ENCODE measurements around the genes PLP2, GAGE12E, GSPT2, MAGED4B and SSX2.

DNA sequence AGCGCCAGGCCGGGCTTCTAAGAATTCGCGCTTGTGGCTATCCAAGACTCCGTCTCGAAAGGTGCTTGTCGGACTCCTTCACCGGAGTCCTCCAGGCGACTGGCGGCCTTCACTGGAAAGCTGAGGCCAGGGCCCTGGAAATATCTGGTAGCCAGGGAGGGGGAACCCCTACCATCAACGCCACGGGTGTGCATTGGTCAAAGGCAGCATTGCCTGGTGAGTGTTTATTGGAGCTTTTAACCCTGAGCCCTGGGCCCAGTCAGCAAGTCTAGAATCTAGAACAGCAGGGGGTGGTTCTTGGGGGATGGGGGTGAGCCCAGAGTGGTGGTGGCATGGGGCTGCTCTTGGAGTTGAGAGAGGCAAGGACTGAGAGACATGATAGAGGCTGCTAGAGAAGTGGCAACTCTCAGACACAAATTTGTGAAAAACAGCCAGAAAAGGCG, 629 bp upstream of the PIM2 start:
- PRO-cap, 2 experiments: no peak in any of the 2 experiments

- PRO-cap, 2 experiments: no peak in any of the 2 experiments
Measured at GRCh38 chrX:48937539-48938058, 18.8 kb upstream of the PIM2 start.

DNA sequence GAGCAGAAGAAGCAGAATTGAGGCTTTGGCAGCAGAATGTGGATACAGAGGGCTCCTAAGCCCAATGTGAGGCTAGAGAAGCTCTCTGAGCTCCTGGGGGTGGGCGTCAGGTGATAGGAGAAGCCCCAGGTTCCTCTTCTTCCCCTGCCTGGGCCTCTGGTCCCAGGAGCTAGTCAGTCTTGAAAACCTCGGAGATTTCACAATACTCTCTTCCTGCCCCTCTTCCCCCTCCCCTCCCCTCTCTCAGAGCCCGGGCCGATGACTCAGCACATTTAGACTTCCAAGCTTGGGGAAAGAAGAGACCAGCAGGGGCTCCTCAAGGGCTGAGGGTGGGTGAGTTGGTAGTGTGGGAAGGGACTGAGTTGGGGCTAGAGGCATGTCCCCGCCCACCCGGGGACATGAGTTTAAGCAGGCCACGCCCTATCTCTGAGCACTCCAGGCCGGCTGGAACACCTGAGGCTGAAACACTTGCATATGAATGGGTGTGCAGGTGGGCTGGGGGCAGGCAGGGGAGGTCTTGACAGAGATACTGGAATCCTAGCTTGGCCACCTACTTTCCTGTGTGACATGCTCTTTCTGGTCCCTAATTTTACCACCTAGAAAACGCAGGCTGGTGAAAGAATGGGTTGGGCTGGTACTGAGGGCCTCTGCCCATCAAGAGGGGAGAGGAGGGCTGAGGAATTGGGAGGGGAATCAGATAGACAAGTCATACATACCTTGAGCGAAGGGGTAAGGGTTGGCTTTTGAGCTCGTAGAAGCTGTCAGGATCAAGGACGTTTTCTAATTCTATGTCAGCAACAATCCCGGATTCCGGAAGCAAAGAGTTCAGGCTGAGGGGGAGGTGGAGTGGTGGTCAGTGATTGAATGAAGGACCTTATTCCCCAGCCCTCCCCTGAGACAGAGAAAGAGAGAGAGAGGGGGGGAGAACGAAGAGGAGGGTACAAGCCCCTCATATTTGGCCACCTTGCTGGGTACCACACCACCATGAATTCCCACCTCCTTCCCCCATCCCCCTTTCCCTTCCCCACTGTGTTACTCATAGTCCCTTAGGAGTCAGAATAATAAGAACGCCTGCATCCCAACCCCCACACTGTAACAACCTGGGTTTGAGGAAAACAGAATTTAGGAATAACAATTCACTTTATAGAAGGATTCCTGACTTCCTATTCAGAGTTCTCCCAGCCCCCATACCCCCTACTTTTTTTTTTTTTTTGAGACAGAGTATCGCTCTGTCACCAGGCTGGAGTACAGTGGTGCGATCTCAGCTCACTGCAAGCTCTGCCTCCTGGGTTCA, 3.0 kb downstream of the TFE3 start:
- PRO-cap, 2 experiments: peak in 1 of 2 experiments; most common plus-strand start position 433 of the sequence (in 1); most common minus-strand start position 153 of the sequence (in 1)

GRCh38 chrX:49171646-49172306, at the start of gene PLP2:
PLP2 (plus strand) TSS chrX:49171898.
- PRO-cap, 2 experiments: peak in 1 of 2 experiments; most common plus-strand start chrX:49171908 (in 1)

DNA sequence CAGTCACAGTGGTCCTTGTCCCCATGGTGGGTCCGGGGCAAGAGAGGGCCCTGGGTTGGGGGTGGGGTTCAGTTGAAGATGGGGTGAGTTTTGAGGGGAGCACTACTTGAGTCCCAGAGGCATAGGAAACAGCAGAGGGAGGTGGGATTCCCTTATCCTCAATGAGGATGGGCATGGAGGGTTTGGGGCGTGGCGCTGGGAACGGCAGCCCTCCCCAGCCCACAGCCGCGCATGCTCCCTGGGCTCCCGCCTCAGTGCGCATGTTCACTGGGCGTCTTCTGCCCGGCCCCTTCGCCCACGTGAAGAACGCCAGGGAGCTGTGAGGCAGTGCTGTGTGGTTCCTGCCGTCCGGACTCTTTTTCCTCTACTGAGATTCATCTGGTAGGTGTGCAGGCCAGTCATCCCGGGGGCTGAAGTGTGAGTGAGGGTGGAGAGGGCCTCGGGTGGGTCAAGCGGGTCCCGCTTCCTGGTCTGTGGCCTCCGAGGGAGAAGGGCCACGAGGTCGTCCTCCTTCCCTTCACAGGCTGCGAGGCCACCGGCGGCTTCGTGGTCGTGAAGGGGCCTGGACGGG, at the start of gene GAGE12E:
TSS of gene GAGE12E (plus strand) at position 274 of the 571 bp plus-strand sequence.
- PRO-cap, 2 experiments: no peak in any of the 2 experiments

DNA sequence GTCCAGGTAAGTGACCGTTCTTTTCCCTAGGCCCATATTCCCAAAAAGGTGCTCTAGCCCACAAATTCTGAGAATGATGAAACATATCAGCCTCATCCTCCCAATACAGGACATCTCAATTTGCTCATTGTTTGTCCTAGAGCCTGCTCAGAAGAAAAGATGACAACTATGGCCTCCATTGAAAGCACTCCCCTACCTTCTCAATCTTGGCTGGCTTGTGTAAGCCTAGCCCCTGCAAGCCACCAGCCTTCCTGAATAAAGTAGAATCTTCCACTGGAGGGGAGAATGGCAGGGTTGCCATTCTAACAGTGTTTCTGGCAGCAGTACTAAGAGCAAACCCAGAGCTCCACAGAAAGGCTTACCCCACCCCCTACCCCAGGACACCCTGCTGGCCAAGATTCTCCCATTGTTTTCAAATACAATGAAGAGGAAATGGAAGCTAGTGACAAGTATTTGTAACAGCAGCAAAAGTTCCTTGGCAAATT, 124.0 kb upstream of the DGKK start:
- PRO-cap, 2 experiments: no peak in any of the 2 experiments

GRCh38 chrX:51743010-51744108, at the start of gene GSPT2:
GSPT2 (plus strand) TSS chrX:51743442.
- PRO-cap, 2 experiments: peak in 1 of 2 experiments; most common plus-strand start chrX:51743420 (in 1); most common minus-strand start chrX:51743327 (in 1)

DNA sequence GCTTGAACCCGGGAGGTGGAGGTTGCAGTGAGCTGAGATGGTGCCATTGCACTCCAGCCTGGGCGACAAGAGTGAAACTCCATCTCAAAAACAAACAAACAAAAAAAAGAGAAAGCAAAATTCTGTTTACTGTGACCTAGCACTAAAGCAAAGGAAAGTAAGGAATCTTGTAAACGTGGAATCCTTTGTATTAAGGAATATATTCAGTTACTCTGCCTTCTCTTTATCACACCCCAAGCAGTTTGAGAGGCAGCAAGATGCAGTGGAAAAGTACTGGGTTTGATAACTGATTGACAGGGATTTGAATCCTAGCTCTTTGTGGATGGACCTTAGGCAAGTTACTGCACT, 42.6 kb upstream of the MAGED1 start:
- PRO-cap, 2 experiments: no peak in any of the 2 experiments

- PRO-cap, 2 experiments: no peak in any of the 2 experiments
Measured at GRCh38 chrX:52068885-52069611, at the start of gene MAGED4B. MAGED4B (minus strand) TSS chrX:52069183.

GRCh38 chrX:52576810-52577309, 60.0 kb upstream of the XAGE1B start:
- PRO-cap, 2 experiments: no peak in any of the 2 experiments

DNA sequence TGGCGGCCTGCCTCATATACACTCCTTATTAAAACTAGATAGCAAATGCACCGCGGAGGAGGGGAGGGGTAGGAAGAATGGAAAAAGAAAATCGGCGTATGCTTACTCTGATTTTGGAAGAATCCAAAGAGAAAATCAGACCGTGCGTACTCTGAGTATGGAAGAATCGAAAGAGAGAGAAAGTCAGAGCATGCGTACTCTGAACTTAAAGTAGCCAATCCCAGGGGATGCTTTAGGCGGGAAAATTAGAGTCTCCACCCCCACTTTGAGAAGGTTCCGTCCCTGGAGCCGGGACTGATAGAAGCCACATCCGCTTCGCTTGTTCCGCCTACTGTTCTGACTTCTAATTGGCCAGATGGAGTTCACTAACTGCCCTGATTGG, at the start of gene SSX2:
TSS of gene SSX2 (minus strand) at position 173 of the 382 bp plus-strand sequence.
- PRO-cap, 2 experiments: no peak in any of the 2 experiments

DNA sequence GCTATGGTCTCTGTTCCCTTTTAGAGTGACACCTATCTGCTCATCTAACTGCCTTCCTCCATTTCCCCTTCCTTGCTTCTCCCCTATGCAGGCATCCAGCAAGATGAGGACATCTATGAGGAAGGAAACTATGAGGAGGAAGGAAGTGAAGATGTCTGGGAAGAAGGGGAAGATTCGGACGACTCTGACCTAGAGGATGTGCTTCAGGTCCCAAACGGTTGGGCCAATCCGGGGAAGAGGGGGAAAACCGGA, 5.4 kb downstream of the TSPYL2 start:
- PRO-cap, 2 experiments: no peak in any of the 2 experiments

GRCh38 chrX:53088965-53089782, 4.8 kb upstream of the KANTR start:
- PRO-cap, 2 experiments: peak in 1 of 2 experiments; most common minus-strand start chrX:53089453 (in 1)

- PRO-cap, 2 experiments: no peak in any of the 2 experiments
Measured at GRCh38 chrX:53306671-53307067, 14.5 kb downstream of the IQSEC2 start.

- PRO-cap, 2 experiments: no peak in any of the 2 experiments
Measured at GRCh38 chrX:53320344-53321251, 552 bp downstream of the IQSEC2 start.

- PRO-cap, 2 experiments: no peak in any of the 2 experiments
Measured at GRCh38 chrX:53562633-53563217, 123.8 kb downstream of the HUWE1 start.

DNA sequence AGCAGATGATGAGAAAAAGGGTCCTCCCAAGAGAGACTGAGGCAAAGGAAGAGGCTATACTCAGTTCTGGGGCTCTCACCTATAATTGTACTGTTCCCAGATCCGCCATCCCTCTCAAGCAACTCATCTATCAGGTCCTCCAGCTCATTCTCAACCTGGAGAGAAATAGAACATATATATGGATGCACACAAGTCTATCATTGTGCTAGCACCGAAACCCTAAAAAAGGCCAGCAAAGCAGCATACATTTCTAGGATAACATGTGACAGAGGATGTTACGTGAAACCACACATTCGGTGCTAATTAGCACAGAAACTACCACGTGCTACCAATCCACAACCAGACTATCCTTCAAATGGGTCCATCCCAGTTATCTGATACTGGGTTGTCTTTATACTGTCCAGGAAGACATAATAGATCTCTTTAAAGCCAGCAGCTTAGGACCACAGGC, 122.8 kb downstream of the HUWE1 start:
- PRO-cap, 2 experiments: no peak in any of the 2 experiments

- PRO-cap, 2 experiments: no peak in any of the 2 experiments
Measured at GRCh38 chrX:53716385-53716817, 29.9 kb upstream of the HUWE1 start.

DNA sequence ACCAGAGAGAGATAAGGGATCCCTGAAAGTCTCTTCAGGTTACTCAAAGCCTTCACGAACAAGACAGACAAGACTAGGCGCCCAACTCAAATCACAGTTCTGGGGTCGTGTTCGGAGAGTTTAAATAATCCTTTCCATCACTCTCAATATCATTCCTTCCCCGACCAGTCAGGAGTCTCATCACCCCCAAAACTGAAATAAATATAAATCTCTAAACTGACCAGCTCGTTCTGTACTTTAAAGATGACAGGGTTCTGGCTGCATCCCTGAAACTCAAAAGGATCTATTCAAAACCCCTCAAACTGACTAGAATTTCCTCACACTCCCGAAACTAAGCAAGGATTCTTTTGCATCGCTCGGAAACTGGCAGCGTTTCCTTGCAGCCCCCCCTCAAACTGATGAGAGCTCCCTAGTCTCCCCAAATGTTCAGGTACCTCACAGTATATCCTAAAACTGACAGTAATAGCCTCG, 964 bp downstream of the PHF8 start:
- PRO-cap, 2 experiments: no peak in any of the 2 experiments

DNA sequence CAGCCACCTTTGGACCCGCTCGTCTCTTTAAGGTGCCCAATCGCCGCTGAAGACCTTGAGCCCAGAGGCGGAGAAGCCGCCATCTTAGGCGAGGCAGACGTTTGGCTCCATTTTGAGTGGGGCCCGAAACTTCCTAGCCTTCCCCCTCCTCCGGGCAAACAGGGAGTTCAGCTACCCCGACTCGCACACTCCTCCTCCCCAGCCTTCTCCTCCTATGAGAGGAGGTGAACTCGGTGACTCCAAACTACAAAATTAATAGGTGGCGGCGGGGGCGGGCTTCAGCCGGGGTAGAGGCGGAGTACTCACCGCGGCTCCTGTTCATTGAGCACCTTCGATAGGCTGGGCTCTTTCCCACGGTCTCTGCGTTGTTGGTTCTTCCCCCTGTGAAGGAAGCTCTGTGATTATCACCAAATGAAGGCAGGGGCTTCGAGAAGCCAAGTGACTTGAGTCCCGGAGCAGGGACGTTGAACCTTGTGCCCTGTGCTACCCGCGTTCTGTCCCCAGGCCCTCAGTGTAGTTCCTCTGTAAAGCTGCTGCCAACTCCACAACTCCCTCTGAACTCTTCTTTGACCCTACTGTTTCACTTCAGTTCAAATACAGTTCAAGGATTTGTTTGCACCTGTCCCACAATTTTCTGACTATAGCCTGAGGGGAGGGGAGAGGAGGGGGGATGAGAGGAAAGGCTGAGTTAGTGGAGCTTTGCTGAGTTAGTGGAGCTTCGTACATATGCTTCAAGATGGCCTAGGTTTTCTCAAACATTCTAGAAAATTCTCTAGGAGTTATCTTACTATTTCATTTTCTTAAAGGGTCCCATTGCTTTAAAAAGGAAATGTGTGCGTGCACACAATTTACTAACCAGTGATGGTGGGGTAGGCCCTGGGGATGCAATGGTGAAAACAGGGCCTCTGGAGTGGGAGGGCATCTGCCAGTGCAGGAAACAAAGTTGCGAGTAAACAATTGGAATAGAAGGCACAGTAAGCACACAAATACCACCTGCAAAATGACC, 599 bp upstream of the PHF8 start:
- PRO-cap, 2 experiments: peak in 1 of 2 experiments; most common minus-strand start position 496 of the sequence (in 1)

Measured in cerebral cortex (tissue), 2 donors.